Liver (tissue), 9 donors: ENCODE measurements around the gene ABHD15.

GRCh38 chr17:29495313-29495923 lies 71.4 kb downstream of the ABHD15 start:
- PRO-cap, 5 experiments: no peak in any of the 5 experiments
- RAMPAGE, long total RNA, 2 experiments: no peak in any of the 2 experiments
- RRBS: no CpG with 5 or more reads among the region's 4 CpGs

DNA sequence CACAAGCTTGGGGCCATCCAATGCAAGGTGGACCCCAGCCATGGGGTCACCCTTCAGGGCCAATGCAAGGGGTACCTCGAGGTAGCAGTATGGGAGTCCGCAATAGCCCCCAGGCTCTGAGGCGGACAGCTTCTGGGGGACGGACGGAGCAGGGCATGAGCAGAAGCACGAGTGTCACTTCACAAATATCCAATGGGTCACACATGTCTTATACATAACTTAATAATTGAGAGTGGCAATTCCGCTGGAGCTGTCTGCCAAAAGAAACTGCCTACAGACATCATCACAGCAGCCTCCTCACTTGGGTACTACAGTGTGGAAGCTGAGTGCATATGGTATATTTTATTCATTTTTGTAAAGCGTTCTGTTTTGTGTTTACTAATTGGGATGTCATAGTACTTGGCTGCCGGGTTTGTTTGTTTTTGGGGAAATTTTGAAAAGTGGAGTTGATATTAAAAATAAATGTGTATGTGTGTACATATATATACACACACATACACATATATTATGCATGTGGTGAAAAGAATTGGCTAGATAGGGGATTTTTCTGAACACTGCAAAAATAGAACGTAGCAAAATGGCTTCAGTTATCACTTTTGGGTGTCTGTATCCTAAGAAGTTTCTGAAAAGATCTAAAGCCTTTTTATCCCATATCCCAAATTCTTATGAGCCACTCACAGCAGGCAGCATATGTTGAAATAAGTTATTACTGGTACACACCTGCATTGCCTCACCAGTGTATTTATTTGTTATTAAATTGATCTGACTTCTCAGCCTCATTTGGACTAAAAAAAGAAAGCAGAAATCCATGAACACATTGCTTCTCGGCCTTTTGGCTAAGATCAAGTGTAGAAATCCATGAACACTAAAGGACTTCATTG lies 23.8 kb downstream of the ABHD15 start:
- PRO-cap, 5 experiments: no peak in any of the 5 experiments
- RAMPAGE, long total RNA, 2 experiments: no peak in any of the 2 experiments
- RRBS: no CpG with 5 or more reads among the region's 11 CpGs

DNA sequence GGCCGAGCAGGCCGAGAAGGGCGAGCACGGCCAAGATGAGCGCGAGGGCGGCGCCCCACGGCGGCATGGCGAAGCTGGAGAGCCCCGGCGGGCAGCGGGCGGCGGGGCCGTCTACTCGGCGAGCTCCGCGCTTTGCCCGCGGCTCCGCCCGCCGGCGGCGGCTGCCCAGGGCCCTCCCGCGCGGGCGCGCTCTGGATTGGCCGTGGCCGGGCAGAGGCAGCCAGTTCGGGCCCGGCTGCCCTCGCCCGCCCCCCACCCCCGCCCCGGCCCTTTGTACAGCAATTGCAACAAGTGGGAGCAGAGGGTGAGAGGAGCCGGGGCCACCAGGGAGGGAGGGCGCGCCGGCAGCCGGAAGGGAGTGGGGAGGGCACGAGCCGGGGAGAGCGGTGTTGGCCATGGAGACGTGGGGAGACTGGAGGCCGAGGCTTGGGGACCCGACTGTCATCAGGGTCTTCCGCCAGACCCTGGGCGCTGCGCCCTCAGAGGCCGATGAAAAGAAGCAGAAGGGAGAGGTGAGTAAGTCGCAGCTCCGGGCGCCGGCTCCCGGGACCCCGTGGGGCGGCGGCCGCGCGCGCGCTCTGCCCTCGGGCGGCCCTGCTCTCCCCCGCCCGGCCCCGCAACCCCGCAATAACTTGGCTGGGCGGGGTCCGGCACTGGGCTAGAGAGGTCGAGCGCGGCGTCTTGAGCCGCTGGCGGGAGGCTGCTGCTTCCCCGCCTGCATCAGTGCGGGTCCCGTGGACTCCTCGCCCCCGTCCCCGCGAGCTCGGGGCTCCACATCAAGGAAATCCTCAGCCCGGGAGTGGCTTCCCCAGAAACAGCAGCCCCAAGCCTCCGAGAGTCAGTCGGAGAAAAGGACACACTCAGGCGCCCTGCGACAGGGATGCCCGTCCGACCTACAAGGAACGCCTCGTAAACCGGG lies at the start of gene ABHD15:
TSS of gene ABHD15 (minus strand) at position 138 of the 919 bp plus-strand sequence.
- PRO-cap, 5 experiments: peak in 5 of 5 experiments; most common plus-strand start position 320 of the sequence (in 3); most common minus-strand start position 129 of the sequence (in 4)
- RAMPAGE, long total RNA, 2 experiments: no peak in any of the 2 experiments
- RRBS: 1% methylated on average over 50 of the region's 101 CpGs

DNA sequence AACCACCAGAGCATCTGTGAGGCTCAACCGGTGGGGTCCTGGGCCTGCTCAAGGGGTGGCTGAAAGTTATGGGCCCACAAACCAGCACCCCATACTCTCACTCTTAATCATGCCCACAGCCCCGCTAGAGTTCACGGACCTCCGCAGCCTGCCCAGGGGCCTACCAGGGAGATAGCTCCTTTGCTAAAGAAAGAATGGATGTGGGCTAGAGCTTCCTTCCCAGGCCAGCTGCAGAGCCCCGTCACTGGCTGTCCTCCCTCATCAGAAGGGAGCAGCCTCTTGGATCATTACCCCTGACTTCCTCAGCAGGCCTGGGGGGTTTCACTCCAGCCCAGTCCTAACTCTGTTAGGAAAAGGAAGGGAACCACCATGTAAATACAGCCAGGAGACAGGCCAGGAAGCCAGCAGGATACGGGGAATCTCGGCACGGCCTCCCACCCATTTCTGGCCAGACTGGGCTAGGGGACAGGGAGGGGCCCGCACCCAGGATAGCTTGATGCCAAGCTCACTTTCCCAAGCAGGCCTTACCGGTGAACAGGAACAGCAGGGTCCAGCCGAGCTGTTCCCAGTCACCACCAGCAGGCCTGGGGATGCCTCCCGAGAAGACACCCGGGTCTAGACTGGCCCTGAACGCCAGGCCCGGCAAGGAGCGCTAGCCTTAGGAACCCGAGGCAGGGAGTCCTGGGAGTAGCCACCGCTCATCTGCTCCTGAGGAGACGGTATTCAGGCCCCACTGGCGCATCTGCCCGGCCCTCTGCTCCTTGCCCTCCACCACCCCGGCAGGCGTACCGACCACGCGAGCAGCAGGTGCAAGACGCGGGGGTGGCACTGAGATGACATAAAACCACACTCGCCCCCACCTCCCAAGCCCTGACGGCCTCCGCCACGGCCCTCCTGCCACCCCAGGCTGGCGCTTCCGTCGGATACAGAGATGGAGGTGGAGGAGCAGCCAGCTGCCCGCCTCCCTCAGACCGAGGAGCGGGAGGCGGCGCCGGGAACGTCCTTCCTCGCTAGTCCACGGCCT lies 1.0 kb downstream of the GIT1 start:
- PRO-cap, 5 experiments: peak in 1 of 5 experiments; most common plus-strand start position 928 of the sequence (in 1); most common minus-strand start position 744 of the sequence (in 1)
- RAMPAGE, long total RNA, 2 experiments: no peak in any of the 2 experiments
- RRBS: 2% methylated on average over 14 of the region's 44 CpGs

GRCh38 chr17:29613966-29614478 lies 8.7 kb downstream of the CORO6 start:
- PRO-cap, 5 experiments: no peak in any of the 5 experiments
- RAMPAGE, long total RNA, 2 experiments: no peak in any of the 2 experiments
- RRBS: no CpG with 5 or more reads among the region's 13 CpGs

DNA sequence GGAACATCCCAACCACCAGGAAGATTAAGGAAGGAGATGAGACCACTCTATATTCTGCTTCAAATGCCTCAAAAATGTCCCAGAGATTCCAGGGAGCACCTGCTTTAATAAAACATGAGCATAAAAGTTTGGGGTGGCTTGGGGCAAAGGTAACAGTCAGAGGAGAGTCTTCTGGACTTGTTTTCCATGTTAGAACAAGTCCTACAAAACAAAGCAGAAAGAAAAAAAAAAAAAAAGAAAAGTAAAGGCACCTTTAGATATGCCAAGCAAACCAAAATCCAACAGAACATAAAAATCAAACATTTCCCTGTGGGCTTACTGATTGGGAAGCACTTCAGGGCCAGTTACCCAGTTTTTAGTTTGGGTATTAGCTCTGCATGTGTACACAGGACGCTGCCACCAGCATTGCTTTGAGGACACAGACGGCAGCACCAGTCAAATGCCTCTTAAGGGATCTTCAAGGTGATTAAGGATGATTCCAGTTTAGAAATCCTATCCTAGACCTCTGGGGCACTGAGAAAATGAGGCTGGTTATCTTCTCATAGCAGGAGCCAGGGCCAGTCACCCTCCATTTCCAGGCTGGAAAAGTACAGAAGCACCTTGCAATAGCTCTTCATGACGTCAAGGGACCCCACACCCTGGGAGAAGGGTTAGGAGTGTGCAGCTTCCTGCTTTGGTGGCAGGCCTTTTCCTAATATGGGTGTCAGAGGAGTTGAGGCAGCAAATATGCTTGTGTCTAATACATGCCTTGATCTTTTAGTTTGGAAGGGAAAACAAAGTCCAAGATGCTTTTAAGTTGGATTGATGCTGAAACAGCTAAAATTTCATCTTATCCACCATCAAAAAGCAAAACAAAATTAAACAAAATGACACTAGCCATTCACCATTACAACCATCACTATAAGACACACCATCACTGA lies 3.6 kb upstream of the CORO6 start:
- PRO-cap, 5 experiments: no peak in any of the 5 experiments
- RAMPAGE, long total RNA, 2 experiments: no peak in any of the 2 experiments
- RRBS: no CpG with 5 or more reads among the region's 3 CpGs

GRCh38 chr17:29631062-29631650 lies 8.4 kb upstream of the CORO6 start:
- PRO-cap, 5 experiments: no peak in any of the 5 experiments
- RAMPAGE, long total RNA, 2 experiments: no peak in any of the 2 experiments
- RRBS: no CpG with 5 or more reads among the region's 10 CpGs

DNA sequence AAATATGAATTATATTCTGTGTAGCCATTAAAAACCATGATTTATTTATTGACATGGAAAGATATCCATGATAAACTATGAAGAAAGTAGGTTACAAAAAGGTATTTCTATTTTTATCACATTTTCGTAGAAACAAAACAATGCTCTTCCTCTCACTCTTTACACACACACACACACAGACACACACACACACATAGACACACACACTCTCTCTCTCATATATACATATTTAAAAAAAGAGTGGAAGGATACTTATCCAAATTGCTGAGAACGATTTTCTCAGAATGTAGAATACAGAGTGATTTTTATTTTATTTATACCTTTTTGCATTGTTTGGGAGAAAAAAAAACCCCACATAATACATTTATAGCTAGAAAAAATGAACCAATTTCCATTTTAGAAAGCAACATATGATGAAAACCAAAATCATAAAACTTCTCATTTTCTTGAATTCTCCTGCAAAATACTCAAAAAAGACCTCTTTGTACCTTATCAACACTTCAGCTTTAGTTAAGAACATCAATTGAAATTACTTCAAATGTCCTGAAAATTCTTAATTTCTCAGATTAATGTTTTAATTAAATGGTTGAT lies 68.1 kb upstream of the CORO6 start:
- PRO-cap, 5 experiments: no peak in any of the 5 experiments
- RAMPAGE, long total RNA, 2 experiments: no peak in any of the 2 experiments
- RRBS: no CpG with 5 or more reads among the region's 2 CpGs

GRCh38 chr17:29713613-29714221 lies 91.0 kb upstream of the CORO6 start:
- PRO-cap, 5 experiments: no peak in any of the 5 experiments
- RAMPAGE, long total RNA, 2 experiments: no peak in any of the 2 experiments

- PRO-cap, 5 experiments: no peak in any of the 5 experiments
- RAMPAGE, long total RNA, 2 experiments: no peak in any of the 2 experiments
- RRBS: no CpG with 5 or more reads among the region's 3 CpGs
Observed at GRCh38 chr17:29723671-29724315, 101.1 kb upstream of the CORO6 start.

- PRO-cap, 5 experiments: peak in 5 of 5 experiments; most common plus-strand start chr17:29930309 (in 5)
- RAMPAGE, long total RNA, 2 experiments: no peak in any of the 2 experiments
- RRBS: no CpG with 5 or more reads among the region's 18 CpGs
Observed at GRCh38 chr17:29930276-29930415, 118 bp upstream of the SSH2 start.

GRCh38 chr17:30132663-30133240 lies 16.1 kb downstream of the NSRP1 start:
- PRO-cap, 5 experiments: no peak in any of the 5 experiments
- RAMPAGE, long total RNA, 2 experiments: no peak in any of the 2 experiments
- RRBS: no CpG with 5 or more reads among the region's 5 CpGs

DNA sequence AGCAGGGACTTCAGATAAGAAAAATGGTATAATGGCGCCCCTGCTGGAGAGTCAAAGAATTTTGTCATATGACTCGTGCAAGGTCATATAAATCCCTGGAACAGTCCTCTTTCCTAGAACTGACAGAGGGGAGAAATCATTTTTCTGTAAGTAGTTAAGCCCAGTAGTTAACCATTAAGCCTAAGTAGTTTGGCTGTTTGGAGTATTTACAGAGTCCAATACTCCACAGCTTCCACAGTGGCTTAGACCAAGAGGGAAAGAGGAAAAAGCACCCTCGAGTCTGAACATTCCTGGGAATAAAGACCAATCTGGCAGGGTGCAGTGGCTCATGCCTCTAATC lies 2.9 kb upstream of the TMIGD1 start:
- PRO-cap, 5 experiments: no peak in any of the 5 experiments
- RAMPAGE, long total RNA, 2 experiments: no peak in any of the 2 experiments
- RRBS: no CpG with 5 or more reads among the region's 3 CpGs

DNA sequence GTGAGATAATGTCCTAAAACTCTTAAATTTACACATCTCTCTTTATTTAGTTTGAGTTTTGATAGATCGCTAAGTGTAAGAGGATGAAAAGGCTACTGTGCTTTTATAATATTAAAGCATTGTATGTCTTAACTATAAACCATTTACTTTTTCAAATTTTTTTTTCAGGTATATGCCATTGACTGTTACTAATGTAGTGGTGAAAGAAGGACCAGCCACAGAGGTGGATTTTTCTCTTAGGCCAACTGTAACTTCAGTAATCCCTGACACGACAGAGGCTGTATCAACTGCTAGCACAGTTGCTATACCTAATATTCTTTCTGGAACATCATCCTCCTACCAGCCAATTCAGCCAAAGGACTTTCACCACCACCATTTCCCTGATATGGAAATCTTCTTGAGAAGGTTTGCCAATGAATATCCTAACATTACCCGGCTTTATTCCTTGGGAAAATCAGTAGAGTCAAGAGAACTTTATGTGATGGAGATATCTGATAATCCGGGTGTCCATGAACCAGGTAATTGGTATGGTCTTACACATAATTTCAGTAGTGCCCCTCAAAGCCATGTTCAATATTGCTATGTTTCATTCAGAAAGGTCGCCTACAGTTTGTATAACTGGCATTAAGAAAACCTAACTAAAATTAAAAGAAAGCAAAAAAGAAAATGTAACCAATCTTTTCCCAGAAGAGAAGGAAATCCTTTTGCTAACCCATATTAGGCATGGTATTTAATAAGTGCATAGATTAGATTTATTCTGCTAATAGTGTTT lies 44.0 kb downstream of the CPD start:
- PRO-cap, 5 experiments: no peak in any of the 5 experiments
- RAMPAGE, long total RNA, 2 experiments: no peak in any of the 2 experiments
- RRBS: no CpG with 5 or more reads among the region's 5 CpGs

- PRO-cap, 5 experiments: no peak in any of the 5 experiments
- RAMPAGE, long total RNA, 2 experiments: no peak in any of the 2 experiments
- RRBS: no CpG with 5 or more reads among the region's 20 CpGs
Observed at GRCh38 chr17:30666692-30667570, 157.6 kb downstream of the CRLF3 start.

DNA sequence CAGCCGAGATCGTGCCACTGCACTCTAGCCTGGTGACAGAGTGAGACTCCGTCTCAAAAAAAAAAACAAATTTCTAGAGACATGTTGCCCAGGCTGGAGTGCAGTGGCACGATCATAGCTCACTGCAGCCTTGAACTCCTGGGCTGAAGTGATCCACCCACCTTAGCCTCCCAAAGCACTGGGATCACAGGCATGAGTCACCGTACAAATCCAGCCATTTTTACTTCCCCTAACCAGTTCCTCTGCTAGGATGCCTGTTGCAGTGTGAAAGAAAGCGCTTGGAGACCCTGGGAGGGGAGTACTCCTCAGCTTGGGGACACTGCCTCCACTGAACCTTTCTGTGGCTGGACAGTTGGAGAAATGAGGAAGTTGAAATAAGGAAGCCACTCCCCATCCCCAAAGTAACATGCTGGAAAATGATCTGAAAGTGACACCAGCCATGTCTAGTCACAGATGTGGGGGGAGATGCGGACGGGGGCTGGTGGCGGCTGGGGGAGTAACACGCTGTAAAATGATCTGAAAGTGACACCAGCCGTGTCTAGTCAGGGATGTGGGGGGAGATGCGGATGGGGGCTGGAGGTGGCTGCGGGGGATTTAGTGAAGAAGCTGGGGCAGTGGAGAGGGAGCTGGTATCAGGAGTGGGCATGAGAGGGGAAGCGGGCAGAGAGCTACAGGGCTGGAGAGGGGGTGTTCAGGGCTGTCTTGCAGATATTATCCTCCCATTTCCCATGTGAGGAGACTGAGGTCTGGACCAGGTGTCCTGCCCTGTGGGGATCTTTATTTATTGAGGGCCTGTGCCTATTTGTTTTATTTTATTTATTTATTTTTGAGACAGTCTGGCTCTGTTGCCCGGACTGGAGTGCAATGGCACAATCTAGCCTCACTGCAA lies 95.9 kb downstream of the CRLF3 start:
- PRO-cap, 5 experiments: no peak in any of the 5 experiments
- RAMPAGE, long total RNA, 2 experiments: no peak in any of the 2 experiments
- RRBS: no CpG with 5 or more reads among the region's 15 CpGs

GRCh38 chr17:30768567-30769166 lies 55.8 kb downstream of the CRLF3 start:
- PRO-cap, 5 experiments: no peak in any of the 5 experiments
- RAMPAGE, long total RNA, 2 experiments: no peak in any of the 2 experiments
- RRBS: no CpG with 5 or more reads among the region's 3 CpGs

- PRO-cap, 5 experiments: no peak in any of the 5 experiments
- RAMPAGE, long total RNA, 2 experiments: no peak in any of the 2 experiments
- RRBS: no CpG with 5 or more reads among the region's 4 CpGs
Observed at GRCh38 chr17:30803751-30804280, 20.7 kb downstream of the CRLF3 start.

- PRO-cap, 5 experiments: no peak in any of the 5 experiments
- RAMPAGE, long total RNA, 2 experiments: no peak in any of the 2 experiments
- RRBS: no CpG with 5 or more reads among the region's 15 CpGs
Observed at GRCh38 chr17:30939021-30939711, 17.4 kb downstream of the ADAP2 start.

DNA sequence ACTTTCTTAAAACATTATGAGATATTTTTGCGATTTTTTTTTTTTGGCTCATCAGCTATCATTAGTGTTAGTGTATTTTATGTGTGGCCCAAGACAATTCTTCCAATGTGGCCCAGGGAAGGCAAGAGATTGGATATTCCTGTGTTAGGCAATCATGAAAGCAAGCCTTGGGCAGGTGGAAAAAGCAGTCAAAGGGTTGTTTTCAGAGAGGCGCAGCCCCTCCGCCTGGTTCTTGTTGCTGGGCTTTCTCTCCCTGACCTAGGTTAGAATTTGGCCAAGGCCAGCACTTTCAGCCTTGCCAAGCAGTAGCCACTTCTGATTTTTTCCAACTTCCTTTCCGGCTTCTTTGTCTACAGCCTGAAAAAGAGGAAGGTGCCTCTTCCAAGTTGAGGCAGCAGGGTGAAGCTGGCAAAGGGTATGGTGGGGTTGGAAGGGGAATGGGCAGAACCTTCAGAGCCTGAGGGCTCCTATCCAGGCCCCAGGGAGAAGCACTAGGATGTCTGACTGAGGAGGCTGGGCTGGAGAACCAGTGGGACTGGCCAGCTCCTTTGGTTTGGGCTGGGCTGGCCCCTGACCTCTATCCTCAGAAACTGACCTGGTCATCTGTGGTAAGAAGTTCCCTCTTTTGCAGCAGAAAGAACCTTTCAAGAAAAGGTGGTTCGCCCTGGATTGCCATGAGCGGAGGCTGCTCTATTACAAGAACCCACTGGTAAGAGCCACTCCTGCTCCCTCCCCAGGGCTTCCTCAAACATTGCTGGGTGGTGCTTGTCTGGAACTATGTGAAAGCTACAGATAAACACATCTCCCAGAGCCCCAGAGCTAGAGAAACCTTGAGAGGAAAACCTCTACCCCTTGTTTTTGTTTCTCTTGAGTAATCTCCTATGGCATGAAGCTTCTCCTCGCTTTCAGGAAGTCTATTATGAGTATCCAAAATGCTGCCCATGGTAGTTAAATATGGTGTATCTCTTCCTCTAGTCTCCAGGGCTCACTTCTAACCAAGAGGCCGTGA lies 16.7 kb upstream of the RNF135 start:
- PRO-cap, 5 experiments: no peak in any of the 5 experiments
- RAMPAGE, long total RNA, 2 experiments: no peak in any of the 2 experiments
- RRBS: no CpG with 5 or more reads among the region's 8 CpGs